CD14-positive monocyte (primary cell): ENCODE results near the genes NEXMIF, RTL3 and TENT5D.

DNA sequence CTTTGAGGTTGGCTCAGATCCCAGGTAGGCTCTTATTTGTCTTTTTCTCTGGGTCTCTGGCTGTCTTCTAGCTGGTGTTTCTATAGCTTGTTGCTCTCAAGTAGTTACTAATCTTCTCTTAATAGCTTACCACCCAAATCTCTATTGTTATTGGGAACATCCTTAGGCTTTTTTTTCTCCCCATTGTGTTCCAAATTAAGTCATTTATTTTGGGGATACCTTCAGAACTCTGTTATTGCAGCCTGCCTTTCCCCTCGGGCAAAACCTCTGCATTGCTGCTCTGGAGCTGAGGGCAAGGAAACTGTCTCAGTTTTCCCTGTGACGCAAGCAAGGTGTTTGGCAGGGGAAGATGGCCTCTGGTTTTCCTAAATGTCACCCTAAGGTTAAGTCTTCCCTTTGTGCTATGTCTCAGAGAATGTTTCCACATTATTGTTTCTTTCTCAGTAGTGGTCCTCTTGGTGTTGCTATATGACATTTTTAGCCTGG is 338.1 kb upstream of the ZCCHC13 start:
- CAGE, long polyA plus RNA = no peak

DNA sequence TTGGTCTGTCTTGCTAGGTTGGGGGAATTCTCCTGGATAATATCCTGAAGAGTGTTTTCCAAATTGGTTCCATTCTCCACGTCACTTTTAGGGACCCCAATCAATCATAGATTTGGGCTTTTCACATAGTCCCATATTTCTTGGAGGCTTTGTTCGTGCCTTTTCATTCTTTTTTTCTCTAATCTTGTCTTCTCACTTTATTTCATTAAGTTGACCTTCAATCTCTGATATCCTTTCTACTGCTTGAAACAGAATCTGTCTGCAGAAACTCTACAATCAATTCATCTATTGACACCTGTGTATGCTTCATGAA is 258.9 kb upstream of the ZCCHC13 start:
- CAGE, long polyA plus RNA = no peak

- CAGE, long polyA plus RNA = no peak
Measured at GRCh38 chrX:74161349-74162387, 142.3 kb upstream of the ZCCHC13 start.

- CAGE, long polyA plus RNA = no peak
Measured at GRCh38 chrX:74217150-74217770, 86.7 kb upstream of the ZCCHC13 start.

DNA sequence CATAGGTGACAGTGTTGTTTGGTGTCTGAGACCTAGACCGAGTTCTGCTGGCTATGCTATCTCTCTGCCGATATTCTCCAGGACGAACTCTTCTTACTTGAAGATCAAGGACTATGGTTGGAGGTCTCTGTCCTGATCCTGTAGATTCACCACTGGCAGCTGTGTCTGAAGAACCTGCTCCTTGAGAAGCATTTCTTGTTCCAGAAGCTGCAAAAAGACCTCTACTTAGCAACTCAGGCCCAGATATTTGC is 22.3 kb downstream of the RLIM start:
- CAGE, long polyA plus RNA = no peak

GRCh38 chrX:74925181-74926245 is at the start of gene NEXMIF:
Gene NEXMIF (minus strand): TSS chrX:74925452.
- CAGE, long polyA plus RNA = no peak

- CAGE, long polyA plus RNA = no peak
Measured at GRCh38 chrX:75744469-75744825, 40.6 kb downstream of the MAGEE2 start.

DNA sequence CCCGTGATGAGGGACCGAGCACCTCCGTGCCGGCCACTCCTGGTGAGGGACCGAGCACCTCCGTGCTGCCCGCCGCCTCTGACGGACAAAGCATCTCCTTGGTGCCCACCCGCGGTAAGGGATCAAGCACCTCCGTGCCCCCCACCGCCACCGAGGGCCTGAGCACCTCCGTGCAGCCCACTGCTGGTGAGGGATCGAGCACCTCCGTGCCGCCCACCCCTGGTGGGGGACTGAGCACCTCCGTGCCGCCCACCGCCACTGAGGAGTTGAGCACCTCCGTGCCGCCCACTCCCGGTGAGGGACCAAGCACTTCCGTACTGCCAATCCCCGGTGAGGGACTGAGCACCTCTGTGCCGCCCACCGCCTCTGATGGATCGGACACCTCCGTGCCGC is 1.2 kb downstream of the MAGEE1 start:
- CAGE, long polyA plus RNA = no peak

DNA sequence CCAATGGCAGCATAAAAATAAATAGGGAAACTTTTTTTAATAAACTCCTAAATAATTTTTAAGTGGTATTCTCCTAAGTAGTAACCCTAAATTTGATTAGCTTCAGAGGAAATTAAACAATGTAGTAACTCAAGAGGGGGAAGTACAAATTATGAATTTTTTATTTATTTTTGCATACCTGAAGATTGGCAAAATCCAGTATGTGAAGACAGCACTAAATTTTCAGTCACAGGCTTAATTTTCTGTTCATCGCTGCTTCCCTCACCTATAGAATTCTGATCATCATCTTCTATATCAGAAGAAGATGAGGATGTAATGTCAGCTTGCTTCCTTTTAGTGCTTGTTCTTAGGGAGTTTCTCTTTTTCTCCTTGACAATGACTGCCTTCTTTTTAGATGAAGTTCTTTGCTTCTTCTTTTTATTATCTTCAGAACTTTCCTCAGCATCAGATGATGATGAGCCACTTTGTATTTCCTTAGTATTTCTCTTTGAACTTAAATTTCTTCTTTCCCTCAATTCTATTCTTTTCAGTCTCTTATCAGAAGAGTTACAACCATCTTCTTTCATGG is 104.6 kb downstream of the ATRX start:
- CAGE, long polyA plus RNA = no peak

- CAGE, long polyA plus RNA = no peak
Measured at GRCh38 chrX:77962457-77962929, 6.9 kb downstream of the PGAM4 start.

DNA sequence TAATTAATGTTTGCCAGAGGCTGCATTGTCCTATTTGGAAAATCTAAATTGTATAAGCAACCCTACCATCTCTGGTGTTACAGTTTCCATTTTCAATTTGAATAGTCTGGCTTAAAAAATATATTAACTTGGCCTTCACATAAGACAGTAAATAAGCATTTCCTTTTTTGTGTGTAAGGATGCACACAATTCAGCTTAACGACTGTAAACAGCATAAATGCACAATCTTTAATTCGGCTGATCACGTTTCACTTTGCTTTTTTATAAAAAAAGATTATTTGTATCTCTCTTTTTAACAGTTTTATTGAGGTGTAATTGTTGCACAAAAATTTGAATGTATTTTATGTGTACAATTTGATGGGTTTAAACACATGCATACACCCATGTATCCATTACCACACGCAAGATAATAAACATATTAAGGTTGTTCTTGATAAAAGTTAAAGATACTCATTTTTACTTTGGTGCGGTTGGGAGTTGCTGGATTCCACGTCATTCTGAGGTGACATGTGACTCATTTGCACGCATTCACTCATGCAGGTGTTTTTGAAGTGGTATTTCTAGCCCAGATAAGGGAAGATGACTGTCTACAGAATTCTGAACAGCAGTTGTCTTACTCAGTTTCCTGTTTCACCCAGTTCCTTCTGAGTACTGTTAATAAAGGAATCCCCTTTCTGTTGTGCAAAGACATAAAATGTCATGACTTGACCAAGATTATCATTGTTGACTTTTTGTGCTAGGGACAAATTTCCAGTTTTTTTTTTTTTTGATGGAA is 142.1 kb downstream of the RTL3 start:
- CAGE, long polyA plus RNA = no peak

GRCh38 chrX:78659260-78659705 is at the start of gene RTL3:
Gene RTL3 (minus strand): TSS chrX:78659328.
- CAGE, long polyA plus RNA = no peak

GRCh38 chrX:79146681-79147266 is 2.3 kb downstream of the GPR174 start:
- CAGE, long polyA plus RNA = no peak

DNA sequence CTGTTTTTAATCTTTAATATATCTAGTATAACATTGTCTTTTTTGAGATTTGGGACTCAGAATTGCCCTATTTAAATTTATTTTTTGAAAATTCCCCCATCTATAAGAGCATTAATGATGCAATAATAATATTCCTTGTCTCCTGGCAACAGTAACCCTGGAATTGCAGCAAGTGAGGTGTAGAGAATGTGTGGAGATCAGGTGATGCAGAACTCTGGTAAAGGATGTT is at the start of gene TENT5D:
Gene TENT5D (plus strand): TSS at position 166 of the 229 bp plus-strand sequence.
- CAGE, long polyA plus RNA = no peak

DNA sequence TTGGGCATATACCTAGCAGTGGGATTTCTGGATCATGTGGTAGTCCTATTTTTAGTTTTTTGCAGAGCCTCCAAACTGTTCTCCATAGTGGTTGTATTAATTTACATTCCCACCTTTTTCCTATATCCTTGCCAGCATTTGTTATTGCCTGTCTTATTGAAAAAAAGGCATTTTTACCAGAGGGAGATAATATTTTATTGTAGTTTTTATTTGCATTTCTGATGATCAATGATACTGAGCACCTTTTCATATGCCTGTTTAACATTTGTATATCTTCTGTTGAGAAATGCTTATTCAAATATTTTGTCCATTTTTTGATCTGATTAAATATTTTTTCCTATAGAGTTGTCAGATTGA is 178.4 kb downstream of the BRWD3 start:
- CAGE, long polyA plus RNA = no peak

GRCh38 chrX:81262419-81262997 is 60.6 kb downstream of the SH3BGRL start:
- CAGE, long polyA plus RNA = no peak

DNA sequence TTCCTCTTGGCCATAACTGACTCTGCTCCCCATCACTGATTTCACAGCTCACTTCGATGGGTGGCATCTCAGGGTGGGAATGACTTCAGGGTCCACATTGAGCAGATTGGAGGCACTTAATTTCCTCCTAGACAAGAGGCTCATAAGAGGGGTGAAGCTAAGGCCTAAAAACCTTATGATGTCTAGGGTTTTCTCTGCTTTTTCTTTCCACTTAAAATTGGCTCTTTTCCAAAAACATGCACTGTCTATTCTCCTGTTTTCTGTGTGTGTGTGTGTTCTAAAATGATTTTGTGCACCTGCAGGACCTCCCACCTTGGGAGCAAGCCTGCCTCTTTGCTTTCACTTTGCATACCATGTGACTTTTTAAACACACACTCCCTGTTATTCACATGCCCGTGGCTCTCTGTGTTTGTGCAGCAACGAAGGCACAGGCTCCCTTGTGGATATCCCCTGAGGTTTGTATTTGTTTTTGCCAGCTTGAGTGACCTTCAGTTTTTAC is 885.6 kb downstream of the SH3BGRL start:
- CAGE, long polyA plus RNA = no peak

DNA sequence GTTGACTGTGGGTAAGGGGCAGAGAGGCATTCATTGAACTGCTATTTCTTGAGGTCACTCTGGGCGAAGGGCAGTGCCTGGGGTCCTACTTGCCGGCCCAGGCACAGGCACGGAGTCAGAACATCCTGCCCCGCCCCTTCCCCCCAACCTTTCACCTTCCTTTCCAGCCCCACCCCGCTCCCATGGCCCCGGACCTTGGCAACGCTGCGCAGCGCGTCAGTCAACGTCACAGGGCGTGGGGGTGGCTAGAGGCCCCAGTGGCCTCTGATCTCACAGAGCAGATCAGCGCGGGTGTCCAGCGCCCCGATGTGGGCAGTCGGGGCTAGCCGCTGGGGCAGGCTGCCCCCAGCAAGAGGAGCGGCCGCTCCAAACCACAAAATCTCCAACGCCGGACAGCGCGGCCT is 69.8 kb upstream of the APOOL start:
- CAGE, long polyA plus RNA = no peak

DNA sequence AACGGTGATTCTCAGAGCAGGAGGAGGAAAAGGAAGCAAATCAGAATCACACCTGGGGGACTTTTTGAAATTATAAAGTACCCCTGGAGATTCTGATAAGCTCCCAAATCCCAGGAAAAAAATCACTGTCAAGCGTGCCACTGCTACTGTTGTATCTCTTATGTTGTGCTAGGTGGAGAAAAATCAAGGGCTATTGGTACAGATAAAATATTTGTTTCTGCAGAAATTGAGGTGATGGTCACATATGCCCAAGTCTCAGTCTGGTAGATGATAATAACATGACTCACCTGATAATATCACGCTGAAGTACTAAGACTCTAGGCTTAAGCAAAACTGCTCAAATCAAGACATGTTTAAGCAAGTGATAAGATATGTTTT is 143.8 kb downstream of the CHM start:
- CAGE, long polyA plus RNA = no peak

DNA sequence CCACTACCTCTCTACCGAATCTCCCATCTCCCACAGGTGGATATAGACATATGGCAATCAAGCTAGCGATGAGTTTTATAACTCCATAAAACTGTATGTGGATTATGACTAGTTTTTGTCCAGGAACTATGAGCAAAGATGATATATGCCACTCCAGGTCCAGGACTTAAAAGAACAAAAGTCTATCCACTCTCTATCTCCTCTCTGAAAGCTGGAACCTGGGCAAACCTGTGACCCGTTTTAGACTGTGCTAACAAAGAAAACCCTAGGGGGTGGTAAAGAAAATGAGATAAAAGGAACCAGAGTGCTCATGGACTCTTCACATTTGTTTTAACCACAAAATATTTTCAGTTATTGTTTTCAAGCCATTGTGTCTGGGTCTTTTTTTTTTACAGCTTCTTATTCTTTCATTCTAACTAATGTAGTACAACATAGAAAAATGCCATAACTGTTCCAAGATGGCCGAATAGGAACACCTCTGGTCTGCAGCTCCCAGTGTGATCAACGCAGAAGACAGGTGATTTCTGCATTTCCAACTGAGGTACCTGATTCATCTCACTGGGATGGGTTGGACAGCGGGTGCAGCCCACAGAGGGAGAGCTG is 45.3 kb downstream of the CHM start:
- CAGE, long polyA plus RNA = no peak